UCH-1 (cell line): ENCODE data around the gene TCTN2.

- RRBS: 41% methylated on average over 5 of the region's 31 CpGs
These were observed 4.0 kb downstream of the ARL6IP4 start for GRCh38 chr12:122984180-122985215.

DNA sequence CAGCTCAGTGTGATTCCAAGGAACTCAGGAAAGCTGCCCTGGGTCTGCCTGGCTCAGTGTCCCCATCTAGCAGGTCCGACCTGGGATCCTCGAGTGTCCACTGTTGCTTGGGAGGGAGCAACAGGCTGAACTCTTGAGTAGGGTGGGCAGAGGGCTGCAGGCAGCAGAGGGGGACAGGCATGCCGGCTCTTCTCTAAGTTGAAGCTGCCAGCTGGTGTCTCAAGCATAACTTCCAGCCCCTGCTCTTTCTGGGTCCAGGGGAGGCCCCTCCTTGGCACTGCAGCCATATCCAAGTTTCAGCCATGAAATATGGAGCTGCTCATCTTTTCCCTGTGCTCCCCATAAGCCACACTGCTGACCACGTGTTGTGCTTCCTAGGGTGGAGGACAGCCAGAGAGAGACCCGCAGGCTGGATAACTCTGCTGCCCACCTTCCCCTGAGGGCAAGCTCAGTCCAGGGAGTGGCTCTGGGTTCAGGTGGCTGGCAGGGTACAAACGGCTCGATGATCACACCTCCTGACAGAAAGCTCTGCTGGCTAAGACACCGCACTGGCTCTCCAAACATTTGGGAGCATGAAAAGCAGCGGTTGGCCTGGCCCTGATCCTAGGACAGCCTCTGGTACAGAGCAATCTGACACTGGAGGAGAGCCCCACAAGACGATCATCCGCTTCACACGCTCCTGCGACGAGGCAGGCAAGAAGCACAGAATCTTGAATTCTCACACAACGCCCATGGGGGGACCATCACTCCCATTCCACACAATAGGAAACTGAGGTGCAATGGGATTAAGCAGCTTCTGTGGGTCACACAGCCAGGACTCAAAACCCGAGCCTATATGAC, 79.7 kb downstream of the PITPNM2 start:
- RRBS: no CpG with 5 or more reads among the region's 16 CpGs

DNA sequence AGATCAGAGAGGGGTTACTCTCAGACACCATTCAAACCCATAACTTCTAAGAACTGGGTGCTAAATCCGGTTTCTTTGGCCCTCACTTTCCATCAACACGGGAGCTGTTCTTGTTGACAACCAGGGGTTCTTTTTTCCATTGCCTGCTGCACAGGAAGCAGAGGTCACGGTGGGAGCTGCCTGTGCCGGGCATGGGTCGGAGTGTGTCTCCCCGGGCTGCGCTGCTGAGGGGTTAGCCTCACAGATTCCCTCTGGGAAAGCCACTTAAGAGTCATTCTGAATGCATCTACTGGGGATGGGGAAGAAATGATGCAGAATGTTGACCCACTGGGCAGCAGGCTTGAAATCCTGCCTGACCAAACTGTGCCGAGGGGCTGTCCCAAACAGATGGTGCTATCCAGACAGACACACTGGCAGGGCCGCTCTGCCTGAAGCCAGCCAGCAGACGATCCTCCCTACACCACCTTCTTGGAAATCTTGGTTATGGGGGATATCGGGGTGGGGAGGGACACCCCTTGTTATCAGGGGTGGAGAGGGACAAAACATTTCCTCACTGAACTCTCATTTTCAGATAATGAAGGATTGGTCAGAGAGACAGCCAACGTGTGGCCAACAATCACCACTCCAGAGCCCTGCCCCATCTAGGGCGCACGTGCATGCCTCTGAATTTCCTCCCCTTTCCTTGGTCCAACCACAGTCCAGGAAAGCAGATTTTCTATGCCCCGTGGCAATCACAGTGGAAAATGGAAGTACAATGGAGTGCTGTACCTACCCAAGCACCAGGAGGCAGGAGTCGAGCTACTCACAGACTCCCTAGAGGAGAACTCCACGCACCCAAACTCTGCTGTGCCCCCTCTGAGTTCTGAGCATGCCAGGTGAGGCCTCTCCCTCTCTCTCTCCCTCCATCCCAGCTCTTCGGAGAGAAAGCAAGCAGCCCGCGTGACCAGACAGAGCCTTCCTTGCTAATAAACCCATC, 73.8 kb downstream of the PITPNM2 start:
- RRBS: no CpG with 5 or more reads among the region's 20 CpGs

DNA sequence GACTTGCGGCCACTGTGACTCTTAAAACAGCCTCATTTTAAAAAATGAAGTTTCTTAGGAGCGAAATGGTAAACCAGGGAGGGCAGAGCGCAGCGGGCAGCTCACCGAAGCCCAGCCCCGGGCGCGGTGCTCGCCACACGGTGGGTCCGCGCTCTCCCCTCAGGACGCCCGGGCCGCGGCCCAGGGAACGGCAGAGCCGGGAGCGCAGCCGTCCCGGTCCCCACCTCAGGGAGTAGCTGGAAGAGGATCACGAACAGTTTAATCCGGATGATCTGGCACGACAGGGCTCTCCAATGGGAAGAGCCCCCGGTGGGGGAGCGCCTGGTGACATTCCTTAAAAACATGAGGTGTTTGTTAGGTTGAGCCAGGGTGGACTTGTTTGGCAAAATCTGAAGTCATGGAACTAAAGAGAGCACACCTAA, 535 bp upstream of the PITPNM2 start:
- RRBS: 18% methylated on average over 12 of the region's 26 CpGs

DNA sequence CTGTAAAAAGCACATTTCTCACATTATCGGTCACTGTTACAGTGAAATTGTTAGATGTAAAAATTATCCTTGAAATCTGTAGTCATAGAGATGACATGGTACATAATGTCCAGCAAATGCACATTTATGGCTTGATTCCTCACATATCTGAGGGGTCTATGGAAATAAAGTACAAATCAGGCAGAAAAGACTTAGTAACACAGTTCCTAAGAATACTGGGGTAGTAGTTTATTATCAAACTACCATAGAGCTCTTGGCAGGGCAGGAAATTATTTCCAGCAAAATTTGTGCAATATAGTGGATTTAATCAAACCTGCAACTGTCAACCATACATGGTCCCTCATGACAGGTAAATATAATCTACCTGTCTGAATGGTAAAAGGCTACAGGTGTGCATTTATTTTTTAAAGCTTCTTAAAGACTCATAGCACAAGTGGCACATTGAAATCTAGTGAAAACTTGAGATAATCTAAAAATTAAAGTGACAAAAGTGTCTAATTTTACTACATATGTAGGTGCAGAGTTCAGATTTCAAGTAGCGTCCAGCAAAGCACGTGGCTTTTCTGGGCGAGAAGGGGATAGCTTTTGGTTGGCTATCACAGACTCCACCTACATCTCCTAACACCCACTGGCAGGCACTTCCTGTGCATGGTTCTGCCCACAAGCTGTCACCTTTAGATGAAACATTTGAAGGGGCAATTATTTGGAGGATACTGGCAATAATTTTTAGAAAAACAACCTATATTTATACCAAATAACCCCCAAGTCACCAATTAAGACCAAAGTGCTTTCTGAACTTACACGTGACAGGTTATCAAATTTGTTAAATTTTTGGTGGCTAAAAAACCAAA, 1.8 kb upstream of the PITPNM2 start:
- RRBS: no CpG with 5 or more reads among the region's 5 CpGs

GRCh38 chr12:123227730-123228217, 5.2 kb downstream of the MPHOSPH9 start:
- RRBS: no CpG with 5 or more reads among the region's 5 CpGs

GRCh38 chr12:123260753-123261854, 10.6 kb downstream of the CDK2AP1 start:
- RRBS: no CpG with 5 or more reads among the region's 13 CpGs

GRCh38 chr12:123265009-123265363, 6.7 kb downstream of the CDK2AP1 start:
- RRBS: no CpG with 5 or more reads among the region's 13 CpGs

DNA sequence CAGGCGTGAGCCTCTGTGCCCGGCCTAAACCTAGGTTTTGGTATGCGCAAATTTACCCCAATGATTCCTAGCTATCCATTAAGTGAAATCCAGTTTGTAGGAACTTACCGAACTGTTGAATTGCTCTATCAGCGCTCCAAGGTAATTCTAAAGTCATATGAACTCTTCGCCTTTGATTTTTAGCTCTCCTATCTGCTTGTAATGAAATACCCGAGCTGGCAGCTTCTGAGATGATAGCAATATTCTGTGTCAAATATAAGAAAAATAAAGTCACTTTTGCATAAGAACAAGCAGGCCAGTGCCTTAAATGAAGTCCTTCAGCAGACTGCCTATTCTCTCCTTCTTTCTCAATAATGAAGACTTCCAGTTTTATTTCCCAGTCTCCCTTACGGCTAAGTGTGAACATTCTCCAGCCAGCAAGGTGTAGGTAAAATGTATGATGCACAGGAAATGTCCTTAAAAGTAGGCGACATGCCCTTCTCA, 45.5 kb upstream of the CDK2AP1 start:
- RRBS: no CpG with 5 or more reads among the region's 9 CpGs

DNA sequence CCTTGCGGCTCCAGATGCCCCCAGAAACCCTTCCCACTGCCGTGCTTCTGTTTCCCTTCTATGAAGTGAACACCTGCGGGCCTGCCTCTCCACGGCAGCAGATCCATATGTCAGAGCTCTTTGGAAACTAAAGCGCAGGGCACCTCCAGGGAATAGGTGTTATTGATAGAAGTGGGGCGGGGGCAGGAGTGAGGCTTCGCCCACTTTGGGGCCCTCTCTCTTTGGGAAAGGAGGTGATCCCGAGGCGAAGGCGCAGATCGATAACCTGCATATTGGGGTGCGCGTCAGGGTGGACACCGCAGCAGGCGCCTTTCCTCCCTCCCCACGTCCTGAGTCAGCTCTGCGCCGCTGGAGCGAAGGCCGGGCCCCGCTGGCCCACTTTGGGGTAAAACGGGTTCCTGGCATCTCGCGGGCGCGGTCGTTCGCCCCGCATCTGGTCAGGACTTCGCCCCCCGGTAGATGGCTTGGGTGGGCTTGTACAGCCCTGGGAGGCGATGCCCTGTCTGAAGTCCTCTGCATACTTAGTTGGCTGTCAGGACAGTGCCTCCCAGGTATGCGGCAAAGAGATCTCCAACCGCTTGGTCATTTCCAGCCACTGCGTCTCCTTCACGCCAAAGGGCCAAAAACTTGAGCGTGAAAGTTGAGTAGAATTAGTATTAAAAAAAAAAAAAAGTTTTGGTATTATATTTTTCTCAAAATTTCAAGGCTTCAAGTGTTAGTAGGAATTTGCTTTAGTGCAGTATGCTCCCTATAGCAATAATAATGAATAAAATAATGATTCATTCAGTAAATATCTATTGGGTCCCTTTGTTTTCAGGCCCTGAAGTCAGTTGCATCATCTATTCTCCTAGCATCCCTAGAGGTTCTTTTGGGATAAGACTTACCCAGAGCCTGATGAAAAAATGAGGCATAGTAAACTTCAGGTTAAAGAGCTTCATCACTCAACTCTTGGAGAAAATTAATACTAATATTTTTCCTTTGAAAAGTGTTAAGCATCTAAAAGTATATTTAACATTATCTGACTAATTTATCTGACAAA, 767 bp downstream of the KMT5A start:
- RRBS: 2% methylated on average over 8 of the region's 37 CpGs

DNA sequence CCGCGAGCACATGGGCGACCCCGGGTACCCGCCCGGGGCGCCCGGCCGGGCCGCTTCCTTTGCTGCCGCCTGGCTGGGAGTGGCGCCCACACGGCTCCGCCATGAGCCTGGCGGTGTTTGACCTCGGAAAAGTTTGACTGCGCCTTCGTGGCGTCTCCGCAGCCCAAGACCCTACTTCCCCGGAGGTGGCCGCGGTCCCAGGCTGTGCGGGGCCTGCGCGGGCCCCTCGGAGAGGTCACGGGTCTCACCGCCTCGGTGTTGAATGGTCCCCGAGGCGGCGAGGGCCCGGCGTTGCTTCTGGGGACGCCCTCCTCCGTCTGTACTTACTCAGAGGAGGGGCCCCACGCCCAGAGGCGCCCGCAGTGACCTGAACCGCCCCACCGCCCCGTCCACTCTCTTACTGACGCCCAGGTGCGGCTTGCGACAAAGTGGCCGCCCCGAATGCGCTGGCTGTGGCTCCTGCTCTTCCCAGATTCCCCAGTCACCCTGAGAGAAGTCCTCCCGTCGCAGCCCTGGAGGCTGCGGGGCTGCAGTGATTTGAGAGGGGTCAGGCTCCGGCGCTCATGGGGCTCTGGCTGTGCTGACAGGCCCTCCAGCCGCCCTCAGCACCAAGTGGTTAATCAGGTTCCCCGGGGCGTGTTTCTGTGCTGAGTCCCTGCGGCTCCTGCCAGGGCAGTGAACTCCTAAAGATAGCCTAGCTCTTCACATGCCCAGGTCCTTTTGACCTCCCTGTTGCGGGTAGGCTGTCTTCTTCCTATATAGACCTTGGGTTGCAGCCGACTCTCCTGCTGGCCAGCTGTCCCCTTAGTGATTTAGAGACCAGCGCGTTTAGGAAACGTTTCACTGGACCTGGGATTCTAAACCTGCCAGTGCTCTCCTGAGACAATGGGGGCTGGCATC, 5.9 kb downstream of the KMT5A start:
- RRBS: 3% methylated on average over 13 of the region's 63 CpGs

DNA sequence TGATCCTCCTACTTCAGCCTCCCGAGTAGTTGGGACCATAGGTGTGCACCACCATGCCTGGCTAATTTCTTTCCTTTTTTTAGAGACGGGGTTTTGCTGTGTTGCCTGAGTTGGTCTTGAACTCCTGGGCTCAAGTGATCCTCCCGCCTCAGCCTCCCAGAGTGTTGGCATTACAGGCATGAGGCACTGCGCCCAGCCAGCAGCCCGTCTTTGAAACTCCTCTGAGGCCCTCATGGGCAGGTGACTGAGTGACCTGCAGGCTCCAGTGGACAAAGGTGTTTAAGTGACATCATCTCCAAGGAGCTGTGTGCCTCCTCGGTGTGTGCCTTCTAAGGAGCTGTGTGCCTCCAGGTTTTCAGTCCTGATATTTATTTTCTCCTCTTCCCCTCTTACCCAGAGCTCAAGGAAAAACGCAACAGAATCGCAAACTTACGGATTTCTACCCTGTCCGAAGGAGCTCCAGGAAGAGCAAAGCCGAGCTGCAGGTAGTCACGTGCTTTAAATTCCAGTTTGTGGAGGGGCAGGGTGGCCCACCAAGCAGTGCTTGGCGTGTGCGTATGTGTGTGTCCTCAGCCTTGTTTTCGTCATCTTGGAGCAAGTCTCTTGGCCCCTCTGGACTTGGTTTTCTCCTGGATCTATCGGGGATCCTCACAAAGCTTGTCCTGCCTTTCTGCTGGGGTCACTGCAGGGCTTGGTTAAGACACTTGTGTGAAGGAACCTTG, 12.2 kb downstream of the KMT5A start:
- RRBS: no CpG with 5 or more reads among the region's 16 CpGs

GRCh38 chr12:123423053-123423445, 13.4 kb downstream of the RILPL2 start:
- RRBS: no CpG with 5 or more reads among the region's 8 CpGs

DNA sequence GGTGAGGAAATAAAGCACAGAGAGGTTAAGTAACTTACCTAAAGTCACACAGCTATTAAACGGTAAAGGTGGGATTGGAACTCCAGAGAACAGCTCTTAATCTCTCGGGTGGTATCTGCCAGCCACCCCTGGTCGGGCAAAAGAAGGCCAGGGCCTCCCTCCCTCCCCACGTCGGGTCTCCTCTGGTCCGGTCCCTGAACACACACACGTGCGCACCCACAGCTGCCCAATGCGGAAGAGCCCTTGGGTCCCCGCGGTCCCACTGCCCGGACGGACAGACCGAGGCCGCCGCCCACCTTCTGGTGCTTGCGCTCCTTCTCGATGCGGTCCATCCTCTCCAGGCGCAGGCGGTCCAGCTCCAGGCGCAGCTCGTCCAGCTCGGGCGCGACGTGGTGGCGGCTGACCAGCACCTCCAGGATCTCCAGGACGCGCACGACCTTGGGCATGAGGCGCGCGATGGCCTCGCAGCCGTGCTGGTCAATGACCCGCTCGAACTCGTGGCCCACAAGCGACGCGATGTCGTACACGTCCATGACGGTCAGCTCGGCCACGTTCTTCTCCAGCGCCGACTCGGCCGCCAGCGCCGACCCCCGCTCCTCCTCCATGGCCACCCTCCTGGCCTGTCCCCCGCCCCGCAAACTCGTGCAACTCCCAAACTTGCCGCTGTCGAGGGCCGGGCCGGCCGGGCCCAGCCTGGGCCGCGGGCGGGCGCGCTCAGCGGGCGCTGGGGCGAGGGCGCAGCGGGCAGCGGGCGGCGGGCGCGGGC, 458 bp downstream of the RILPL1 start:
- RRBS: 5% methylated on average over 12 of the region's 77 CpGs

DNA sequence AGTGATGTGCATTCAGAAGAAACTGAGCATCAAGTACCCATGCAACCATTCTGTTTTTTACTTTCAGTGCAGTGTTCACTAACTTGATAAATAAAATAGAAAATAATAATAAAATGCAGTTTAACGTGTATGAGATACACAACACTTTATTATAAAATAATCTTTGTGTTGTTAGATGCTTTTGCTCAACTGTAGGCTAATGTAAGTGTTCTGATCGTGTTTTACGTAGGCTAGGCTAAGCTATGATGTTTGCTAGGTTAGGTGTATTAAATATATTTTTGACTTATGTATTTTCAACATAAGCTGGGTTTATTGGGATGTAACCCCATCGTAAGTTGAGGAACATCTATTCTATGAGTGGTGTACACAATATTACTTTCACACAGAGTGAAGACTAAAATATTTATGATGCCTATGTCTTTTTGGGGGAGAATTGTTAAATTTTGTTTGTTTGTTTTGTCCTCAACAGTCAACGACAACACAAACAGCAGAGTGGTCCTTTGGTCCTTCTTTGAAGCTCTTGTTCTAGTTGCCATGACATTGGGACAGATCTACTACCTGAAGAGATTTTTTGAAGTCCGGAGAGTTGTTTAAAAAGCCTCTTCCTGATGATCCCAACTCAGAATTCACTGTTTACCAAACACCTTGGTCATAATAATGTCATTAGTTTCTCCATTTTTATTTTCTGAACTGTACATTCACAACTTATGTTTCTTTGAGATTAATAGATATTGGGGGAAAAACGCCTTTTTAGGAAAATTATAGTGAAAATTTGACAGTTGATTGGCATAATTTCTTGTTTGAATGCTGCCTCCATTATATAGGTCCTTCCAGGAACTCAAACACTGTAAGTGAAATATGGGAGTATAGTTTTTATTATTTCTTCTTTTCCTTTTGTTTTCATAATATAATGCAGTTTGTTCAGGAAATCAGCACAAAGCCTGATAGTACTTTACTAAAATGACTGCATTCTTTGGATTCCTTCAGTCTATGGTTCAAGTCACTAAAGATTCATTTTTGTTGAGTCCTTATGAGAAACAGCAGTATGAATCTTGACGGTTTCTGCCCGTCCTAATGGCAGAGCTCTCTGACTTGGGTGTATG, 5.4 kb upstream of the DDX55 start:
- RRBS: no CpG with 5 or more reads among the region's 9 CpGs

GRCh38 chr12:123622022-123622637, 11.4 kb downstream of the EIF2B1 start:
- RRBS: no CpG with 5 or more reads among the region's 7 CpGs

- RRBS: 6% methylated on average over 35 of the region's 60 CpGs
These were observed at the start of gene TCTN2 for GRCh38 chr12:123670753-123671936. Gene TCTN2 (plus strand): TSS chr12:123671113.

- RRBS: no CpG with 5 or more reads among the region's 7 CpGs
These were observed 61.1 kb downstream of the DNAH10 start for GRCh38 chr12:123823251-123823578.

DNA sequence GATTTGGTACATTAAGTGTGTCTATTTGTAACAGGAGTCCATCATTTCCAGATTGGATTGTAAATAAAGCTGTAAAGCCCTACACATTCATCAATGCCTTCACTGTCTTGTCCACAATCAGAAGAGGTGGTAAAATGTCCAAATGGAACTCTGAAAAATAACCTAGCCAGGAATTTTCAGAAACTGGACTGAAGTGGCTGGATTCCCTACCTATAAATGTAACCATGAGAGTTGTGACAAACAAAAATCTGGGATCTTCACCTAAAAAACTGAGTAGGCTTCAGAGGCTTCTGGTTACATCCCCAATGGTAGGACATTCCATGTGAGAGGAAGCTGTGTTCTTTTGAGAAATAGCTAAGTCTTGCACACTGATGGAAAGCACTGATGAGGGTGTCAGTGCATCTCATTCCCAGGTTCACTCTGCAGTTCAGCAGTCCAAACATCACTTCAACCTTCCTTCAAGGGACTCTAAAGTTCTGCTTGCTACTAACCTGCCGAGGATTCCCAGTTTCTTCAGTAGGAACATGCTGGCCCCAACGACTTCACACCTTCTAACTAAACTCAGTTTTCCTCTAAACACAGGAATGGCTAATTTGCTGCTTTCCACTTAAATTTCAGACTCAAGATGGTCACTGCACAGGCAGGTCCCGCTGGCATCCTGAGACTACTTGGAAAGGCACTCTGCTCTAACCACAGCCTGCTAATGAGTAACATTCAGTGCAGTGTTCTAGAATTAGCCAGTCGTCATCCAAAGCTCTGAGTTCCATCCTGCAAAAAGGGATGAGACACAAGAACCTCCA, 6.3 kb downstream of the CCDC92 start:
- RRBS: no CpG with 5 or more reads among the region's 4 CpGs

GRCh38 chr12:123973524-123974410, 752 bp downstream of the ZNF664 start:
- RRBS: 6% methylated on average over 47 of the region's 75 CpGs